ENCODE results near the genes IFT80, ARL14, PPM1L and NMD3.

GRCh38 chr3:159604196-159604395 lies 331.1 kb downstream of the IQCJ-SCHIP1 start:
- PRO-cap = no peak

DNA sequence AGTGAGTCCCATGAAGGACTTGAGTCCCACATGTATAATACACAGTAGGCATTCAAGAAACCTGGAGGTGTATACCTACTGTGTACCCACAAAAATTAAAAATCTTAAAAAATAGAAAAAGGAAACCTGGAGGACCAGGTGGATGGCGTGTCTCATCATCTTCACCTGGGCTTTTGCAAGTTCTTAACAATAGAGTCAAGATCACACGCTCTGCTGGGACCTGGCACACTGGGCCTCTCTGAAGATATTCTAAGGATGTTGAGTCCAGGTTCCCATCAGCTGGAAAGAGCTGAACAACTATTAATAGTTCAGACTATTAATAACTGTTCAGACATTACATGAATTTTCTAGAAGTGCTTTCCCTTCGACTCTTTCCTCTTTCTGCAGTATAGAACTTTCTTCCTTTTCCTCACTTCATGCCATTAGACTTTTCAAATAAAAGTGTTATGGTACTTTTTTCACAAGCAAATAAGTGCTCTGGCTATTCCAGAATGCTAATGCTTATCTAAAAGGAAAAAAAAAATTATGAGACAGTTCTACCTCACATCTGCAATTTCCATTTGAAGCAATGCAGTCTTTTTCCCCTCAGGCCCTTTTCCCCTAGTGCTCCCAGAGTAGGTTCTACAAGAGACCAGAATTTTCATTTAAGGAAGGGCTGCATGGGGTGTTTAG lies 395.5 kb downstream of the IQCJ-SCHIP1 start:
- PRO-cap = no peak

DNA sequence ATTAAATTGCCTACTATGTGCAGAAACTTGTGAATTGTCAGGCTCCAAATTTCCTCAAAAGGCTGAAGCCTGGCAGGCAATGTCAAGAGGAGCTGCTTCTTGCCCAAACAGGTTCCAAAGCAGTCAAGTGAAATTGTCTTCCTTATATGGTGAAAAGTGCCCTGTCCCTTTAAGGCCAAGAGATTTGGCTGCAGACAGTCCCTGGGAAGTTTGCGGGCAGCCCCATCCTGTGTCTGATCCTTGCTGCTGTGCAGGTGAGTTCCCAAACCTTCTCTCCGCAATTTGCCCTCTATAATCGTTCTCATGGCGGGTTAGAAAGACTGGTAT lies 459.1 kb downstream of the IQCJ-SCHIP1 start:
- PRO-cap = no peak

DNA sequence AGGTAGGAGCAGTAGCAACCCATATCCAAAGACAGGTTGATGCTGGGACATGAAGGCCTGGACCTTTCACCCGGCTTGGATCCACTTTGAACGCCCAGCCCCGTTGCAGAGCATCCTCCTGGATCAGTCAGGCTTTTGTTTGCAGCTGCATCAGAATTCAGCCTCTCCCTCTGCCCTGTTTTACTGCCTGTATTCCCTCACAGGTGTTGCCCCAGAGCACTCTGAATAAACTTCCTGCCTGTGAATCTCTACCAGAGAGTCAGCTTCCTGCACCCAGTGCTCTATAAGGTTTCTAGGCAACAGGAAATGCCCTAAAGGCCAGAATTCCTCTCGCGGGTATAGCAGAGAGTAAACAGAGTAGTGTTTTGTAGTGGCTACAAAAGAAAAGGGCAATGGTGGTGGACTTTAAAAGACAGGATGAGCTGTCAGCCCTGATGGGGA lies 411.1 kb upstream of the C3orf80 start:
- PRO-cap = no peak

GRCh38 chr3:159836733-159837513 lies 388.3 kb upstream of the C3orf80 start:
- PRO-cap = no peak

GRCh38 chr3:159856431-159857555 lies 368.4 kb upstream of the C3orf80 start:
- PRO-cap = no peak

GRCh38 chr3:159911104-159911839 lies 313.9 kb upstream of the C3orf80 start:
- PRO-cap = no peak

- PRO-cap = no peak
Measured at GRCh38 chr3:160398938-160399395, at the start of gene IFT80. TSS of gene IFT80 (minus strand) at chr3:160399225.

GRCh38 chr3:160514837-160515814 lies 50.2 kb downstream of the KPNA4 start:
- PRO-cap = no peak

DNA sequence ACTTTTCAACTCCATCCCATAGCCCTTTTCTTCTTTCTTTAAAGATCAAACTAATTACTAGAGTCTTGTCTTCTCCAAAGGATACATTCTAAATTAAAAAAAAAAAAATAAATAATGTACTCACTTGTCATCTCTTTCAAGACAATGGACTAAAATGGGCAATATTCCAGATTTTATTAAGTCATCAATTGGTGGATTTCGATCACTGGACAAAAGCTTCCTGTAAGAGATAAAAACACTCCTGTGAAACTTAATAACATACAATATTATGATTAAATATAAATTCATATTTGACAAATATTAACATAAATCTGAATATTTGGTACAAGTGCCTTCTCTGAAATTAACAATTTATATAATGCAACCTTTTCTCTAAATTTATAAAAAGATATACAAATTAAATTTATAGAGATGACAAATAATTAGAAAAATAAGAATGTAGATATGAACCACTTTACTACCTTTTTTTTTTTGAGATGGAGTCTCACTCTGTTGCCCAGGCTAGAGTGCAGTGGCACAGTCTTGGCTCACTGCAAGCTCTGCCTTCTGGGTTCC lies 34.0 kb downstream of the KPNA4 start:
- PRO-cap = no peak

DNA sequence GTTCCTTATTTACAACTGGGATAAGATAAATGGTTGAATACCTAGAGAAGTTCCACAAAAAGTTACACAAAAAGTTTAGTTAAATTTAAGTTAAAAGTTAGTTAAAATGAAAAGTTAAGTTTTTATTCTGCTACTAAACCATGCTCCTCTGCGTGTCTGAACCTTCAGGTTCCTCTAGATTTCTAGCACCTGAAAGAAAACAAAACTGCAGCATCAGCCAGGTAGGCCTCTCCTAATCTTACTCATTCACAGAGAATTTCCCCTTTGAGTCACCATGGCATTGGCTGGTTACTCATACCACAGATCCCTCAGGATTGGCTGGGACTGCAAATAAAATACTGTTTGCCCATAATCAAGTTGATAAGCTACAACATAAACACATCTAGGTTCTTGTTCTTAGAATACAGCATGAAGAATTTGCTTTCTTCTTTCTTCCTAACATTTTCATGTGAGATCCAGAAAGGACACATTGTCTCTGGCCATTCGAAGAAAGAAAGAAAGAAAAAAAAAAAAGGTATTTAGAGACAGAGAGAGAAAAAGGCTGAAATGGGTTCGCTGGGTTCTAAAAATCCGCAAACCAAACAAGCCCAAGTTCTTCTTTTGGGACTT lies at the start of gene ARL14:
TSS of gene ARL14 (plus strand) at position 360 of the 609 bp plus-strand sequence.
- PRO-cap = no peak

DNA sequence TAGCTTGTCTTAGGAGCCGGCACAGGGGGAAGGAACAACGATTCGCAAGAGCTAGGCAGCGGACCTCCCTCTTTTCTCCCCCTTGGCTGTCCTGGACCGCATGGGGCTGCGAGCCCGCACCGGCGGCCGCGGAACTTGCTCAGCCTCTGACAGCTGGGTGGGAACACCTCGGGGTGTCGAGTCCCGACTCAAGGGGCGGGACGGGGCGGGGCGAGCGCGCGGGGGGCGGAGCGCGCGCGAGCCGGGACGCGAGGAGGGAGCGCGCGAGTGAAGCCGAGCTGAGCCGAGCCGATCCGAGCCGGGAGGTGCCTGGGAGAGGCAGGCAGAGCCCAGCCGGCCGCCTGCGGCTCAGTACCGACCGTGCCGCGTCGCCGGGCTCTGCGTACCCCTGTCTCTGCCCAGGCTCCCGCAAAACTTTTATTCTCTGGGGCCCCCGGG lies 708 bp upstream of the PPM1L start:
- PRO-cap = bidirectional peak, plus-strand start at position 291 of the sequence, minus-strand start at position 148 of the sequence

DNA sequence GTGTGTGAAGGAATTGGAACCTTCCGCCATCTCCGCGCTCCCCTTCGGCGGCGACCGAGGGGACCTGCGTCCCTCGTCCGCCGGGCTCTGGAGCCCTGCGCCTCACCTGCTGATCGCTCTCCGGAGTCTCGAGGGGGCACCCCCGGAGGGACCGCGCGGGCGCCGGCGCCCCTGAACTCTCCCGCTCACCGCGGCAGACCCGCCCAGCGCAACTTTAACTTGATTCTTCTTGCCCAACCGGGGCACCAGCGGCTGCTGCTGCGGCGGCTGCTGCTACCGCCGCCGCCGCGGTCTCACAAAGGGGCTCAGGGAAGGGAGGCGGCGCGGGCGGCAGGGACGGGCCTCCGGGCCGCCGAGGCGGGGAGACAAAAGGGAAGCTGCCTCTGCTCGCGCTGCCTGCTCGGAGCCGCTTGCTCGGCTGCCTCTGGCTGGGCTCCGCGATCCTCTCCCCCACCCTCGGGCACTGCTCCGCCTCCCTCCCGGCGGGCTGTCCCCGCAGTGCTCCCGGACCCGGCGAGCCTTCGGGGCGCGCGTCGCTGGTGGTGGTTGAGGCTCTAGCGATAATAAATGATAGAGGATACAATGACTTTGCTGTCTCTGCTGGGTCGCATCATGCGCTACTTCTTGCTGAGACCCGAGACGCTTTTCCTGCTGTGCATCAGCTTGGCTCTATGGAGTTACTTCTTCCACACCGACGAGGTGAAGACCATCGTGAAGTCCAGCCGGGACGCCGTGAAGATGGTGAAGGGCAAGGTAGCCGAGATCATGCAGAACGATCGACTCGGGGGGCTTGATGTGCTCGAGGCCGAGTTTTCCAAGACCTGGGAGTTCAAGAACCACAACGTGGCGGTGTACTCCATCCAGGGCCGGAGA lies at the start of gene PPM1L:
TSS of gene PPM1L (plus strand) at position 490 of the 873 bp plus-strand sequence.
- PRO-cap = no peak

- PRO-cap = no peak
Measured at GRCh38 chr3:160796771-160797694, 41.0 kb downstream of the PPM1L start.

DNA sequence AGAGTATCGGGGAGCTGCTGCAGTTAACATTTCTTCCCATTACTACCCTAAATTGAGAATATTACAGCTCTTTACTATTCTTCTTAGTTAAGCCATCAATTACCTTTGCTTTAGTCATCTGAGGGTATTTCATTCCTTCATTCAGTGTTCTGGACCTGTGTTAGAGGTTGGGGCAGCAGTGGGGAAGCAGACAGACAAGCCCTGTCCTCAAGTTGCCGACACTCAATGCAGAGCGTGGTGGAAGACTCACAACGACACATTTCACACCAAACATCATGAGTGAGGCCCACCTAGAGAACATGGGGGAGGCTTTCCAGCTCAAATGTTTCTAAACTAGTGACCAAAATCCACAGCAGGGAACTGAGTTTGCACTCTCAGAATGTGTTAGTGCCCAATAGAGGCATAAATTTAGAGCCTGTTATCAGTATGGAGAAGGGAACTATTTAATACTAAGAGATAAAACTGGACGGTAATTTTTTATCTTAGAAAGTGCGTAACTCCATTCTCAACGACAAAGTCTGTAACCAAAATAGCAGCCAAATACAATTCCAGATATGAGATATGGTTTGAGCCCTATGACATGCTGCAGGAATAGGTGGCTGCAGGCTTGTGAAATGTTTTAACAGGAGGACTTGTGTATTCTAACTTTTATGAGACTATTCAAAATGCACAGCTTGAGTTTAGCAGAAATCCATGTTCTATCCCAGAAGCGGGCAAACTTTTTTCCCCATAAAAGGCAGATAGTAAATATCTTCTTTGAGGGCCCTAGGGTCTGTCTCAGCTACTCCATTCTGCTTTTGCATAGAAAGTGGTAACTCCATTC lies 3.6 kb downstream of the B3GALNT1 start:
- PRO-cap = no peak

DNA sequence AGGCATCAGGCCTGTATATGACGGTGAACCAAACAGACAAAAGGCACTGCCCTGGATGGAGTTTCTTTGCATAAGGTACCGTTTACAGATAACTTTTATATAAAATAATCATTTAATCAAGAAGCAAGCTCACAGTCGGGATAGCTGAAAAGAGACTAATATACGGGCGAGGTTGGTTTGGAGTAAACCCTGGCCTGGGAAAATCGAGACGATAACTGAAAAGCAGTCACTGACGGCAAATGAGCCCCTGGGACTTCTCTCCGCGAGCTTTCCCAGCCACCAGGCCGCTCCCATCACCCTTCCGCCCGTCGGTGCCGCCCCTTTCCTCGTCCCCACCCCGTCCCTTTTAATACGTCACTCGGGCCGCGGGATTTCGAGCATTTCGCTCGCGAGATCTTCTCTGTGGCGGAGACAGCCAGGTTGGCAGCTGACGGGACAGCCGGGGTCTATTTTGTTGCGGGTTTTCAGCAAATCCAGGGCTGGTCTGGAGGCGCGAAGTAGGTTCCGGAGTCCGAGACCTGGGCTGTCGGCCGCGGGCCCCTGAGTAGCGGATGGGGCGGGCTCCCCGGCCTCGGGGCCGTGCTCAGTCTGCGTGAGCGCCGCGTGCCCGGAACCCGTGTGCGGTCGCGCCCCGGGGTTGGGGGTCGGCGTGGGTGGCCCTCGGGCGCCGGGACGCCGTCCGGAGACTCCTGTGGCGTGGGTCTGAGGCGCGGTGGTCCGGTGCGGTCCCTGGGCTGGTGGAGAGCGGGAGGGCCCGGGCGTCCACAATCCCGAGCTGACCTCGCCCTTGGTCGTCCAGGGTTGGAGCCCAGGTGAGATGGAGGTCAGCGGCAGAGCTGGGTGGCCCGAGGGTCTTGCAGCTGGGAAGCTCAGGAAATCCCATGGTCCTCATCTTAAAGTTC lies at the start of gene NMD3:
TSS of gene NMD3 (plus strand) at position 399 of the 902 bp plus-strand sequence.
- PRO-cap = bidirectional peak, plus-strand start at position 400 of the sequence, minus-strand start at position 303 of the sequence

GRCh38 chr3:161229000-161229483 lies 7.9 kb downstream of the NMD3 start:
- PRO-cap = no peak

GRCh38 chr3:165194776-165195663 lies 1.2 kb downstream of the SLITRK3 start:
- PRO-cap = no peak

DNA sequence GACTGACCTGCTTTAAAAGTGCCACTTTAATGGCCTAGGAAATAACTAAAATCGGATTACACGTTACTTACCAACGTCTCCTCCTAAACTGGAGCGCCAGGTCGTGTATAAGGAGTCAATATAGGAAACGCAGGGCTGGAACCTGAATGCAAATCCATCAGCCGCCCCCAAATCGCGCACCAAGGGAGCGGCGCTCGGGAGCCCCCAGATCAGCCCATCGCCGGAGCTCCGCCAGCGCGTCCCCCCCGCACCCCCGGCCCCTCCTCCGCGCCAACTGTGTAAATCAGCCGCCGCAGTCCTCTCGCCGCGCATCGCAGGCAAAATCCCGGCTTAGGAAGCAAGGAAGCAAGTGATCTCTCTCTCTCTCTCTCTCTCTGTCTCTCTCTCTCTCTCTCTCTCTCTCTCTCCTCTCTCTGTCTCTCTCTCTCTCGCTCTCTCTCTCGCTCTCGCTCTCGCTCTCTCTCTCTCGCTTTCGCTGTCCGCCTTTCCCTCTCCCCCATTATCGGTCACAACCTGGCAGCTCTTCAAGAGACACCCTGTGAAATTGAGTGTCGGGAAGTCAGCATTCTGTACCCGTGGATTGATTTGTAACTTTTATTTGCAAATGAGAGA lies 443 bp upstream of the SLITRK3 start:
- PRO-cap = no peak

DNA sequence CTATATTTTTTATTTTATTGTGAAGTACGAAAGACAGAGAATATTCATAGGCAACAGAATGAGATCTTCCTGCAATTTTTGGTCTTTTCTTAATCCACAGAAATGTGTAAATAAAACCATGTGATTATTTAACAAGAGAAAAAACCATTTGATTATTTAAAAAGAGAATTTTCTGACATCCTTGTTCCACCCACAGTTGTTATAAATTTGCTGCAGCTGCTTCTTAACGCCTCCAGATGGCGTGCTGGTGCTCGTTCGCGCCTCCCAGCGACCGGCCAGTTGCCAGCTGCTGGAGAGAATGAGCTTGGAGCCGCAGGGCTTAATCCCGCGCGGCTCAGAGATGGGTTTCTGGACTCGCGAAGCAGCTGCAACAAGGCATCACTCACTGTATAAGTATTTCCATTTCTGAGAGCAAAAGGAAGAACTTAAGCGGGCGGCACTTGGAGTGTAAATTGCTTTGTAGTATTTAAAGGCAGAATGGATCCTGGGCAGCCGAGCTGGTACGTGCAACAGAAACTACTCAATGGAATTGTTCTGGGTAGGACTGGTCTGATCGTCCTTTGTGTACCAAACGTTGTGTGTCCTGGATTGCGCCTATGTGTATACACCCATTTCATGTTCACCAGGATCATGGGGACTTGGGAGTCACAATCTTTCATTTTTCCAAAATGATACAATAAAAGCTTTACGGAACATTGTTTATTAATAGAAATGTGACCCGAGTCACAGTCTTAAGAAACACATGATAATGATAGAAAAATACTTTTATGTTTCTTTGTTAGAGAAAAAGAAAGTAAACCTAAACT lies 10.7 kb upstream of the SLITRK3 start:
- PRO-cap = no peak

All from neutrophil (primary cell).